Choroid plexus epithelial cell (primary cell): Measurements from ENCODE around the genes TMEM98 and SLFN11.

GRCh38 chr17:32684188-32684441 is 192.8 kb downstream of the MYO1D start:
- RRBS, result no CpG with 5 or more reads among the region's 6 CpGs

DNA sequence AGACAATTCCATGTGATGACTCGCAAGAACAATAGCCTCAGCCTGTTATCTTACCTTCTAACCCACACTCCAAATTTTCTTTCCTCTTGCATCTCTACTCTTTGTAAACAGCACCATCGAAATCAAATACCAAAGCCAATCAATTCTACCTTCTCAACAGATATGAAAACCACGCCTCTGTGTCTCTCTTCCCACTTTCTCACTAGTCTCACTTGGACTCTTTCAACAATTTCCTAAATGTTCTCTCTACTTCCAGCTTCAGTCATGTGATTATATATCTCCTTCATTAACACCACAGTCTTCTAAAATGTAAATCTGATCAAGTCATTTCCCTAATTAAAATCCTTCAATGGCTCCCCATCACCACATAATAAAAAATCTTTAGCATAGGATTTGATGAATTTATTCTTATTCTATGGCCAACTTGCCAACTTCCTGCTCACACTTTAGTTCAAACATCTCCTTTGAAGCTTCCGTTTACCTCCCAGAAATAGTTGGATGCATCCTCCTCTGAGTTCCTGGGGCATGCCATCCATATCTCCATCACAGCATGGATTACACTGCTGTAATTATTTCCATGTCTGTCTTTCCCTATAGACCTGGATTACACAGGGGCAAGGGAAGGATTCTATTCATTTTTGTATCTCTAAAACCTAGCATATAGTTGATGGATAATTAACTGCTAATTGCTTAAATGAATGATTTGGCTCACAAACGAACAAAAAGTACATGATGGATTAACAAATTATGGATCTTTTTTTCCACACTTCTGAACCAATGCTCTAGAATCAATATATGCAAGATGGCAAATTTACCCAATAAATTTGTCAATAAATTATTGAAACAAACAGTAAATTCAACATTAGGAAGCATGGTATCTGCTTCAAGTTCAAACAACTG is 23.7 kb downstream of the MYO1D start:
- RRBS, result no CpG with 5 or more reads among the region's 5 CpGs

- RRBS, result no CpG with 5 or more reads among the region's 8 CpGs
Measured at GRCh38 chr17:32871671-32872148, 5.2 kb downstream of the MYO1D start.

DNA sequence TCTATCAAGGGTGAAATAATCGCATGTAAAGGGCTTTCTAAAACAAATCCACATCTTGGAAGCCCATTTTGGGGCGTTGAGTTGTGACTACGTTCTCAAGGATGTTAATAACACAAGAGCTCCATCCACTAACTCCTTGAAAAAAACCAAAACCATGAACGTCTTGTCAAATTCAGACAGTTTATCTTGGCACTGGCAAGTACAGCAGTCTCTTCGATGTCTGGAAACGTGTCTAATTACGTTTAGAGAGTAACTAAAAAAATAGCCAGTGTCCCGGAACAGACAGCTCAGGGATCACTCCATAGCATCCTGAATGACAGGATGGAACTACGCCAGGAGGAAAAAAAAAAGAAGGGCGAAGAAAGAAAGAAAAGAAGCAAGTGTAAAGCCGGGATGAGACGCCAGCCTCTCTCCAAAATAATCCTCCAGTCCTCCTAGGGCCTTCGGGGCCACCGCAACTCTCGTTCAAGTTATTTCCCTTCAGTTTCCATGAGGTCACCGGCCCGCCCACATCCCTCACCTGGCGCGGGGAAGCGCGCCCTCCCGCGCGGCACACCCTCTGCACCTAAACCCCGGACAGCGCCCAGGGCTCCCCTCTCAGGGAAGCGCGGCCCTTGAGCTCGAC is 877 bp downstream of the MYO1D start:
- RRBS, result 2% methylated on average over 11 of the region's 29 CpGs

DNA sequence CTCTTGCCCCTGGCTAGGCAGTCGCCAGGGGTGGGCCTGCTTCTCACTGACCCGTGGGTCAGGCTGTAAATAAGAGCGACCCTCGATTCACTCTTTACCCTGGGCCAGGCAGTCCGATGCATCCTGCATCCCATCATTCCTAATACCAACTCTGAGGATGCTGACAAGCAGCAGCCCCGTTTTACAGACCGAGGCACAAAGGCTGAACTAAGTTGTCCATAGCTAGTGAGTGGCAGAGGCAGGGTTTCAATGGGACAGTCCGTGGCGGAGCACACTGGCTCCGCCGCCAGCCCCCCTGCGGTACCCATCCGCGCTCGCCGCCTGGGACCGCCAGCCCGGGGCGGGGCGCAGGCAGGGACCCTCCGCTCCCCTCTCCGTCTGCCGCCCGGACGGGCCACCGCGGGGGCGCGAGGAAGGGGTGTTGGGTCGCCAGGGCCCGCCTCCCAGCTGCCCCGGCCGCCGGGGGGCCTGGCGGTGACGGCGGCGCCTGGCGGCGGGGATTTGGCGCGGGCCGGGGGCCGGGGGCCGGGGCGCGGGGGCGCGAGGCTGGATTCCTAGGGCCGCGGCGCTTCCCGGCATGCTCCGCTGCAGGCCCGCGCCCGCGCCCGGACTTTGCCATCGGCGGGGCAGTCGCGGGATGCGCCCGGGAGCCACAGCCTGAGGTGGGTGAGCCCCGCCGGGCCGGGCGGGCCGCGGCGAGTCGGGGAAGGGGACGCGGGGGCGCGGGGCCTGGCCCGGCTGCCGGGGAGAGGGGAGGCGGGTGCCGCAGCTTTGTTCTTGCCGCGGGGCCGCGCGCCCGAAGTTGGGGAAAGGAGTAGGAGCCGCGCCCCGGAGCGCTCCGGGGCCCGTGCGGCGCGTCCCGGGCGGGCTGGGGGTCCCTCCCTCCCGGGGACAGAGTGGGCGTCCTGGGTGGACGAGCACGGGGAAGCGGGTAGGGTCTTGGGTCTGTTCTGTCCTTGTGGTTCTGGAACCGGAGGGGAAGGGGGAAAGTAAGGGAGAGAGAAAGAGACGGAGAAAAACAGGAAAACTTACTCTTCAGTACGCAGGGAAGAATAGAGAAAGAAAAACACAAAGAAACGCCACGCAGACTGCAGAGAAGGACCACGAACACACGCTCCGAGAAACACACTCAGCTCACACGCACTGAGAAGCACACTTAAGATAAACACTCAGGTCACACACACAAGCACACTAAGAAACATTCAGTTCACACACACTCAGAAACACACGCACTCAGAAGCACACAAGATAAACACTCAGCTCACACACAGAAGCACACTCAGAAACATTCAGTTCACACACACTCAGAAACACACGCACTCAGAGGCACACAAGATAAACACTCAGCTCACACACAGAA is at the start of gene TMEM98:
TMEM98 (plus strand) TSS at position 578 of the 1,360 bp plus-strand sequence.
- RRBS, result 2% methylated on average over 64 of the region's 114 CpGs

DNA sequence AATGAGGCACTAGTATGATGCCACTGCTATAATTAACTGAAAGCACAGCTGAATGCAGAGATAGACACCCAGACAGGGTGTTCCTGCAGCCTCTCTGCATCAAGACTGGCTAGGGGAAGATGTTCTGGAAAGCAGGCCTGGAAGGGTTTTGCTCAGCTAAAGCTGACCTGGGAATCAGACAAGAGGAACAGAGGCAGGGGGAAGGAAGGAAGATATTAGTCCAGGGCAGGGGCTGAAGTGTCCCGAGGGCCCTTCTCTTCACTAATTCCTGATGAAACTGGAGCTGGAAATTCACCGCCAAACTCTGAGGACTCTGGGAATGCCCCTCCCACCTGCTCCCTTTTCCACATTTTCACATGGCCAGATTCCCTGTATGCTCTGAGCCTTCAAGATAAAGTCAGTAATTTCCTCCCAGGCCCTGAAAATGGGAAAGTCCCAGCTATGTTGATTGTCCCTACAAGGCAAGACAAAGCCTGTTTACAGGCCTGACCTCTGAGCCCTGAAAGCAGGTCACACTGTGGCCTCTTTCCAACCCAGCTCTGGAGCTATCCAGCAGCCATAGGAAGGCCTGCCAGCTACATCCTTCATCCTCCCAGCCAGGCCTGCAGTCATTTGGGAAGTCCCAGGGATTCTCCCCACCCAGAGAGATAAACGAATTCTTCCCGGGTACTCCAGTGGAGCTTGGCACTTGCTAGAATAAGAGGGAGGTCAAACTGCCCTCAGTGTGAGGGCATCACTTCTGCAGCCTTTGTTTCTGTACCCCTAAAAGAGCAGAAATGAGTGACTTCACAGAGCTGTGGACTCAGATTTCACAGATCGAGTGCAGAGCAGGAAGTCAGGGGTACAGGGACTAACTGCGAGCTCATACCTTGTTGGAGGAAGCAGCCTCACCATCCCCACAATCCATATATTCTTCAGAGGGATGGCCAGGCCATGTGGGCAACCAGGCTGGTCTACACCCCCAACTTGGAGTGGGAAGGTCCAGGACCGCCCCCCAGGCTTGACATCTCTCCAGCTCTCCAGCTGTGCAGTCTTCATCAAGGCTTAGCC is 19.6 kb upstream of the CCL2 start:
- RRBS, result no CpG with 5 or more reads among the region's 7 CpGs

GRCh38 chr17:34242512-34243134 is 12.5 kb upstream of the CCL2 start:
- RRBS, result no CpG with 5 or more reads among the region's 7 CpGs

DNA sequence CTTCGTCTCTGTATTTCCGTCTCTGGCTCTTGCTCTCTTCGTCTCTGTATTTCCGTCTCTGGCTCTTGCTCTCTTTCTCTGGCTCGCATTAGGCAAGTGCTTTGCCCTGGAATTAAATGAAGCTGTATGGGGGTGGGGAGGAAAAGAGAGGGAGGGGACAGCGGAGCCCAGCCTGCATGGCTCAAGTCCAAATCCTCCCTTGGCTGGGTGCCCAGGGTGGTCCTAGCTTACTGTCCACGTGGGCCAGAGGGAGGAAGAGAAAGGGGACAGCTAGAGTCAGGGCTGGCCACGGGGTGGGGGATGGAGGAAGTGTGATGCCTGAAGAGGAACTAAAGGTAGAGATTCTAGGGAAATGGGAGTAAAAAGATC is 7.7 kb upstream of the TMEM132E start:
- RRBS, result no CpG with 5 or more reads among the region's 8 CpGs

DNA sequence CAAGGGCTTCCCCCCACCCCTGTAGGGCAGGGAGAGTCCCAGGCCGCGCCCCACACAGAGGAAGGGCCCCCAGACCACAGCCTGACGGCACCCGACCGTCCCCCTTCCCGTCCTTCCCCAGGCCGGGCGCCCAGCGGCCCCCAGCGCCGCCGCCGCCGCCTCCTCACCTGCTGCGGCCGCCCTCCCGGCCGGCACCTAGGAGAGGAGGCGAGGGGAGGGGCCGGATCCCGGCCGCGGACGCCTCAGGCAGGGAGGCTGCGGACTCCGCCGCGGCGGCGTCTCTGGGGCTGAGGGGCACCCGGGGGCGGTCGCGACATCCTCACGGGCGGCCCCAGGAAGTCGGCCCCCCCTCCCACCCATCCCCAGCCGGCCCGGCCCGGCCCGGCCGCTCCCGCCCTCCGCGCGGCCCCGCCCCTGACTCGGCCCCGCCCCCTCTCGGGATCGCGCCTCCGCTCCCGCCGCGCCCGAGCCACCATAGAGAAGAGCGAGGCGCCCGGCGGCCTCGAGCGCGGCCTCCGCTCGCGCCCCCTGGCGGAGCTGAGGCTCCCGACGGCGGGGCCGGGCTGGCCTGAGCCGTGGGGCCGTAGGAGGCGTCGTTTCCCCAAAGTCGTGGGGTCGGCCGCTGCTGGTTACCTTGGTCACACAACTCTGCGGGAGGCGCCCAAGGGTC is 25.6 kb upstream of the RFFL start:
- RRBS, result 1% methylated on average over 40 of the region's 81 CpGs

- RRBS, result no CpG with 5 or more reads among the region's 41 CpGs
Measured at GRCh38 chr17:35373395-35374178, at the start of gene SLFN11. TSS of gene SLFN11 (minus strand) at chr17:35373621.

- RRBS, result no CpG with 5 or more reads among the region's 34 CpGs
Measured at GRCh38 chr17:35374179-35374713, 825 bp upstream of the SLFN11 start.

GRCh38 chr17:35607399-35608079 is 20.4 kb downstream of the AP2B1 start:
- RRBS, result no CpG with 5 or more reads among the region's 3 CpGs

GRCh38 chr17:35984140-35984872 is 2.2 kb downstream of the CCL14 start:
- RRBS, result no CpG with 5 or more reads among the region's 8 CpGs

DNA sequence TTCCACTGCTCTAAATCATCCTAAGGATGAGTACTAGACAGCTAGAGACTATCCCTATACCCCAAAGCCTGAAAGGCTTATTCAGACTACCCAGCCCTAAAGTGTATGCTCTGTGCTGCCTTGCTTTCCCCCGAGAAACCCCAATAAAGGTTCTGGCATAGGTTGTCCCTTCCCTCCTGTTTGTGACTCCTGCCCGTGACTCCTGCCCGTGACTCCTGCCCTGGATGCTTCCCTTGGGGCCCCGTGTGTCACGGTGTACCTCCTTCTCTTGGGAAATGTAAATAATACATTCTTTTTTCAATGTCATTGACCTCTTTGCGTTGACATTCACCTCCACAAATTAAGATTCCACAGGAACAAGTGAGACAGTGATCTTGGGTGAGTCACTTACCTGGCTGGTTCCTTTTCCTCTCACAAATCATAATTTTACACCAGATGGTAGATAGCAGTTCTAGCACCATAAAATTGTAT is 682 bp downstream of the CCL15 start:
- RRBS, result no CpG with 5 or more reads among the region's 6 CpGs

DNA sequence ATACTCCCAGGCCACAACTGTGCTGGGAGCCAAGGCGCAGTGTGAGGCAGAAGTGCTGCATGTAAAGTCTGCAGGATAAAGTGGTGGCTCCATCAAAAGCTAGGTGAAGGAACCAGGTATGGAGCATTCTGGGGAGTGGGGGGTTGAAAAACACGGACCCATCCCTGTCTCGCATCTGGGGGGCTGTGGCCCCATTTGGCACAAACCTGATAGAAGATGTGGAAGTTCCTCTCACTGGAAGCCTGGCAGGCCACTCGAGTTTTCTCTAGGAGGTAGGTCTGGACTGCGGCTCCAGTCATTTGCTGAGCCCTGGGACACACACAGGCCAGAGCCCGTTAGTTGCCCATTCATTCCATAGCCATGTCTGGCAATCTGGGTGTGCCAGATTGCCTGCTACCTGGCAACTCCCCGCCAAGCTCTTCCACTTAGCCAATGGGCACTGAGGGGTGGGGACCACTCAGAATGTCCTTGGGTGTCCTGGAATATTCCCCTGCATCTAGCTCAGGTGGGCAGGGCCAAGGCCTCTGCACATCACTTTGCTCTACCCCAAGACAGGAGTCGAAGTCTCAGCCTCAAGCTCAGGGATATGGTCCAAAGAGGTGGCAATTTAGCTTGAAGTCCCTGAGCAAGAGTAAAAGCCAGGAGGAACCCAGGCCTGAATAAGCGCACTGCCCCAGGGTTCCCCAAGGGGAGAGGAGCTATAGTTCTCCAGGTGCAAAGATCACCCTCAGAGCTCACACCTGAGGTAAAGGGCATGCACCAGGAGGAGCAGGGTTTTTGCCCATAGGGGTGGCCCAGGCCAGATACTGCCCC is 20.2 kb downstream of the MYO19 start:
- RRBS, result no CpG with 5 or more reads among the region's 9 CpGs

DNA sequence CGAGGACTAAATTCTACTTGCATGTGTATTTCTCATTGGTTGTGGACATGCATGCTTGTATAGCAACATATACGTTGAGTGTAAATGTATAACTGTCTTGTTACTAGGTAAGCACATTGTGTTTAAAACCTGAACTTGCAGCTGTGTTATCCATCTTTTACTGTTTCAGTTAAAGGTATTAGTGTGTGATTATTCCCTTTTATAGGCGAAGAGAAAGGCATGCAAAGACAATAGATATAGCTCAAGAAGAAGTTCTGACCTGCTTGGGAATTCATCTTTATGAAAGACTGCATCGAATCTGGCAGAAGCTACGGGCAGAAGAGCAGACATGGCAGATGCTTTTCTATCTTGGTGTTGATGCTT is 12.7 kb upstream of the DHRS11 start:
- RRBS, result no CpG with 5 or more reads among the region's 5 CpGs

- RRBS, result no CpG with 5 or more reads among the region's 7 CpGs
Measured at GRCh38 chr17:36600017-36600935, 1.1 kb upstream of the MRM1 start.

GRCh38 chr17:36608323-36609093 is 7.1 kb downstream of the MRM1 start:
- RRBS, result no CpG with 5 or more reads among the region's 23 CpGs

GRCh38 chr17:36641641-36642600 is 40.5 kb downstream of the MRM1 start:
- RRBS, result no CpG with 5 or more reads among the region's 81 CpGs

DNA sequence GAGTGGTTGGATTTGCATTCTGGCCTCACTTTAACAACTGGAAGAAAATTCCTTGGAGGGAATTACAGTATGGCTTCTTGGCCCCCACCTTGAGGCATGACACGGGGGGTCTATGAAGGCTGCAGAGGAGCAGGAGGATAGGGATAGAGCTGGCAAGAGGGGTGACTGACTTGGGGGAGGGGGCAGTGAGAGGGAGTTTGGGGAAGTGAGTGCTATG is 89.1 kb downstream of the MRM1 start:
- RRBS, result no CpG with 5 or more reads among the region's 1 CpG